Left lobe of liver (tissue), 1 donor: Measurements from ENCODE around the genes GPR63, PNISR and ASCC3.

GRCh38 chr6:96536109-96536551 is 14.5 kb downstream of the UFL1 start:
- PRO-cap = no peak

GRCh38 chr6:96836835-96837930 is at the start of gene GPR63:
GPR63 (minus strand) TSS chr6:96837477.
- PRO-cap = unidirectional peak, minus-strand start at chr6:96837477

GRCh38 chr6:96898574-96899044 is 918 bp upstream of the NDUFAF4 start:
- PRO-cap = no peak

- PRO-cap = no peak
Measured at GRCh38 chr6:96926368-96926984, 1.9 kb downstream of the KLHL32 start.

DNA sequence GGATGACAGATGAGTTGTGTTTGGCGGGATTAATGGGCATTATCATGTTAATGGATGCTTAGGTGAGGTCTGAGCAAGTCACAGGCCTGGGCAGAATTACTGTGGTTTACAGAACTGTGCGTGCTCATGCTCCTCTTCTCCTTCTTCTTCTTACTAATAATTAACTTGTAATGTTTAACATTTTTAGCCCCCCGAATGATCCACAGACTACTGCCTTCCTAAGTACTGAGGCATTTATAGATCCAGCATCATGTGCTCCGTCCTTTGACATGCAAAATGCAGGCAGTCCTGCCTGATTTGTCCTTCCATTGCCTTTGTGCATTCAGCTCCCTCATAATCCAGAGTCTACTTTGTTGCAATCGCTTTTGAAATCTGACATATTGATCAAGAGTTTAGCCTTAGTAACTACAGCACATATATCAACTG is 753.5 kb upstream of the MMS22L start:
- PRO-cap = no peak

- PRO-cap = no peak
Measured at GRCh38 chr6:98836888-98837436, 2.6 kb downstream of the POU3F2 start.

DNA sequence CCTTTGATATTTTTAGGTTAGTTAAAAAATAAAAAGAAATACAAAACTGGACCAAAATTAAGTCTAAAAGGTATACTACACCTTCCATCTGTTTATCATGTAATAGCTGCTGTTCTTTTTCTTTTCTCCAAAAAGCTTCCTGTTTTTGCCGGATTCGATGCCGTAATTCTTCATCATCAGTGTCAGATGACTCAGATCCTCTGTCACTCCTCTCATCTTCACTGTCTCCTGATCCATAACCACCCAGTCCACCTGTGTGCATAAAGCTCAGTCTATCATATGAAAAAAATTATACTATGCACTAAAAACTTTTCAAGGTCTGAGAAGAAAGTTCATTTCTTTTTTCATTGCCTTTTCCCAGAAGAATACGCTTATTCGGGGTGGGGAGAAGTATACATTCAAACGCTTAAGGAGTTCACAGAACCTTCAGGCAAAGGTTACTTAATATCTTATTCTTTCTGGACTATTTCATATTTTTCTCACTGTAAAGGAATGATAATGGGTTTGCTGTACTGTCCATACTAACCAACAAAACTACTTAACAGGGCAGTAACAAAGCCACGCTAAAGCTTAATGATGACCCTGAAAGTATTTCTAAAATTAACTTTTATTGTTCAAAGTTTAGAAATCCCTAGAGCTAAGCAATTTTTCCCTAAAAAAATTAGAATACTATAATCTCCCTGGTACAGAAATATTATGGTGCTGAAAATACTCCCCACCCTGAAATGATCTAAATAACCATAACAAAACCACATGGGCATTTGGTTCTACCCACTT is 8.7 kb upstream of the COQ3 start:
- PRO-cap = no peak

- PRO-cap = no peak
Measured at GRCh38 chr6:99404349-99405009, 10.5 kb upstream of the COQ3 start.

DNA sequence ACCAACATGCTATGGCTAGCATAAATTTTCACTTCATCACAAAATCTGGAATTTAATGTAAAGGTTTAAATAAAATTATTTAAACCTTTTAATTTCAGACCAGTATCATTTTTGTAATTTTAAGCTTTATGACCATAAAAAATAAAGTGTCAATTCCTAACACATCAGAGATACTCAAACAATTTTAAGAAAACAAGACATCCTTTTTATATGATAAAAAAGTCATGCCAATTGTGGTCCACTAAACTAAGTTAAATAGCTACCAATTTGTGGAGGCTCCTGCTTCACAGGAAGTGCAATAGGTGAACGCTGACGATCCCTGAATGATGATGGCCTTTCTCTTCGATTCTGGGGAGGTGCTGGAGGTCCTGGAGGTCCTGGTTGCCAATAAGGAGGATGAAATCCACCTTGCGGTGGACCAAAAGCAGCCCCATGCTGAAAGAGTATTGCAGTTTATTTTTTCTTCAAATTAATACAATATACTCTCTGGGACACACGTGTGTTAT is 15.0 kb upstream of the COQ3 start:
- PRO-cap = no peak

DNA sequence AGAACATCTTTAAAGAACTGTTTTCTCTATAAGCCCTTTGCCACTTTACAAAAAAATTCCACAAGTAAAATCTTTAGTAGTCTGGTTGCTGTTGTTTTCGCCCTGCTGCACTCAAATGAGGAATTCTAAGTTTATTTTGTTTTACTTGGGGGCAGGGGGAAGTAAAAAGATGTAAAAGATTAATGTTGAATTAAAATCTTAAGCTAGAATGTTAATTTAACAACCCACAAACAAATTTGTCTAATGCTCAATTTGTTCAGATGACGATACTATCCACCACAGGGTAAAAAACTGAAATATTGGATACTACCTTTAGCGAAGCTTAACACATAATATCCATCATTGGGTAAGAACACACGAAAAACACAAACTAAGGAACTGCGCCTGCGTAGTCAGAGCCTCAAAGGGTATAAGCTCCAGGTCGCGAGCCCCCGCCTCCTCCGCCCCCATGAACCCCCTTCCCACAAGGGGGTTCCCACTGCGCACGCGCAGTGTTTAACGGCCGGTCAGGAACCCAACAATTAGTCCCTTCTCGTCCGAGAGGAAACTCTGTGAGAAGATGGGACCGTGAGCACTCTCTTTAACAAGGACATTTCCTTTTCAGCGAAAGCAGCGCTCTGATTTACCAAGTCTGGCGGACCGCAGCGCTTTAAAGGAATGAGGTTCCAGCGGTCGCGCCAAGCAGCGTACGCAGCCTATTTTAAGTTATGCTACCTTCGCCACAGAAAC is 515 bp downstream of the PNISR start:
- PRO-cap = unidirectional peak, plus-strand start at position 491 of the sequence

DNA sequence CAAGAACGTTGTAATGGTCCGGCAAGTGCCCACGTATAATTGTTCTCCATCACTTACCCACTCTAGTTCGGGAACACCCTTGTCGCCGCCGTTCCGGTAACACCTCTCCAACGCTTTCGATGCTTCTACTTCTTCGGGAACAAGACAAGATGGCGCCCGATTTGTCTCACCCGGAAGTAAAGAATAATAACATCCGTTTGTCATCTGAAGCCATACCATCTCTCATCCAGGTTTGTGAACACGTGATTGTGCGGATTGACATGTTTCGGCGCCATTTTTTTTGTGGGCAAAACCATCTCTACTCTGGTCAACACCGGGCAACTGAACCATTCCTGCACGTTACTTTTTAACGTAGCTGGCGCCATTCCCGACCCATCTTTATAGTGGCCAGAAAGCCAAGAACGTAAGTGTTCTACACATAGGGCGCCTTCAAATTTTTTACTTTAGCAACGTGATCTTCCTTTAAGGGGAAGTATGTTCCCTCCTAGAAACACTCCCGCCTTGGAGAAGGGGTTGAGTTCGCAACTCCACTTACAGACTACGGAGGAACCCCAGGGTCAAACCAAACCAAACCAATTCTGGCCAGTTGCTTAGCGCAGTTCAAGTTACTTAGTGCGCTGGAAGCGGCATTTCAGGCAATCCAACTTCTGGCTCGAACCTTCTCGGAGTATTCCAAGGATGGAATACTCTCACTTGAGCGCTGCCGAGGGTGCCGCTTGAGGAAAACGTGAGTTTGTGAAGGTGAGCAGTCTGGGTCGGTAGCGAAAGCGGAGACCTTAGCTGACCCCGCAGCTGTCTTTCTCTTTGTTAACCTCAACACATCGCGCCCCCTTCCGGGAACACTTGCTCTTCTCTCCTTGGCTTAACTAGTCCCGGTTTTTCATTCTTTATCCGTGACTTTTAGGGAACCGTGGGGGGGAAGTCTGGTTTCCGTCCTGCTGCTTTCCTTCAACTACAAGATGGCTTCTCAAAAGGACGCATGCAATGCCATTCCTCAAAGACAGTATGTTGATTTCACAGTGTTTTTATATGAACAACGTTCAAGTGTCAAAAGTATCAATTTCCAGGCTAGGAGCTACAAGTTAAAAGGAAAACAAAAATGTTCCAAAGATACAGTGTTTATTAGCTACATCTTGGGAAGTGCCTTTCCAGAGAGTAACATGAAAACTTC is at the start of gene PNISR:
Gene PNISR (minus strand): TSS at position 151 of the 1,171 bp plus-strand sequence.
- PRO-cap = bidirectional peak, plus-strand start at position 381 of the sequence, minus-strand start at position 121 of the sequence

- PRO-cap = no peak
Measured at GRCh38 chr6:99602365-99602607, 4.3 kb upstream of the PRDM13 start.

DNA sequence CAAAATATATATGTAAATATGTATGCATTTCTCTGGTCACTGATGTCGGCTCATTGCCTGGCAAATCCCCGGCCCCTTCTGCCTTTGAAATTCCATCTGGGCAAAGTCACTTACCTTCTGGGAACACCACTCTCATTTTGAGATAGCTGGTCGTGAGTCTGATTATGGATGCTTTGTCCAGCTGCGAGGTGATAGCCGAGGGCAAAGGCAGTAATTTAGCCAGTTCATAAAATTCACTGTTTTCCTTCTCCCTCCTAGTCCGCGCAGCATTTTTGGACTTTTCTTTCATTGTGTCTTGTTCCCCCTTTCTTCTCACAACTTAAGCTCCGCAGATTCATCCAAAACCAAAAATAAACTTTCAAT is 1.6 kb downstream of the SIM1 start:
- PRO-cap = no peak

DNA sequence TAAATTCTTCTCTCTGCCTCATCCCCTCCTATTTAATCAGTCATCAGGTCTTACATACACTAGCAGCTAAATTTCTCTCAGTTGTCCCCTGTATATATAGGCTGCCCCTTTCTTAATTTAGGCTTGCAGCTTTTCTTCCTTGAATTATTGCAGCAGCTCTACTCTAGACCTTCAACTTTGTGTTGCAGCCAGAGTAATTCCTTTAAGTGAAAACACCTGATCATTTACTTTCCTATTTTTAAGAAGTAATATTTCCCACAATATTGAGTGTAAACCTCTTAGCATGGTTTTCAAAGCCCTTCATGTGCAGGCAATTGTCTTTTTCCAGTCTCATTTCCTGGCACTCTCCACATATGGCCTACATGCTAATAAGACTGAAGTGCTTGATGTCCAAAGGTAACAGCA is 87.2 kb downstream of the ASCC3 start:
- PRO-cap = no peak

DNA sequence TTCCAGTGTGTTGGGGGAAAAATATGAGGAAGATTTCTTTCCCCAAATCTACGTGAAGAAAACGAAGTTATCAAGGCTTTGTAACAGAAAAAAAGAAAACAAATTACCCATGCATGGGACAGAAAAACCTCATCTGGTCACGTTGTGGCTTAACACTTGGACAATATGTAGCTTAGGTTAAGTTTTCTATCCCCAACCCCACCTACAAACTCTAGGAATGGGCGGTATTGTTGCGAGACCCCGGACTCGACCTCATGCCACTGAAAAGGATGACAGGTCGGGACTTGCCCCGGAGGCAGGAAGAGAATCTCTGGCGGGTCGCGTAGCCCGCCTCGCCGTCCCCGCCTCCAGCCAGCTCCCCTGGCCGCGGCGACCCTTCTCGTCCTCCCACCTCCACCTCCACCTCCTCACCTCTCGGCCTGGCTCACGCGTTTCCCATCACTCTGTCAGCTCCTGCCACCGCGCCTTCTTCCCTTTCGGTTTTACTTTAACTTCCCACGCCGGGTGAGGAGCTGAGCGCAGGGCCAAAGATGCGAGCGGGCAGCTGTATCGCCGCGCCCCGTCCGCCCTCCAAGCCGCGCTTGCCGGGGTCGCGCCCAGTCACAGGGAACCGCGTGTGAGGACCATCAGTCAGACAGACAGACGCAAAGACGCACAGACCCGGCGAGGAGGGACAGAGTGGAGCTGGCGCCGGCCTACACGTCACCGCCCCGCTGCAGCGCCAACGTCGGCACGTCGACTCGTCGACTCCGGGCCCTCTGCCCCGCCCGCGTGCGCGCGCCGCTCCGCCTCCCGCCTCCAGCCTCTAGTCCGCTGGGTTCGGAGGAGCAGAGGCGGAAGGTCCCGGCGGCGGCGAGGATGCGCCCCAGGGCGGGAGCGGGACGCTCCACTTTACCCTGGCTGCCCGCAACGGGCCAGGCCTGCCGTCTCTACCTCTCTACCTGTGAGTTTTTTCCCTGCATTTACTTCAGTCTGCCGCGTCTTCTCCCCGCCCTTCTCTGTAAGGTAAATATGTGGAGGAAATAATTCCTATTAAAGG is at the start of gene ASCC3:
Gene ASCC3 (minus strand): TSS at position 680 of the 1,039 bp plus-strand sequence.
- PRO-cap = unidirectional peak, plus-strand start at position 301 of the sequence; bidirectional peak, plus-strand start at position 836 of the sequence, minus-strand start at position 675 of the sequence

DNA sequence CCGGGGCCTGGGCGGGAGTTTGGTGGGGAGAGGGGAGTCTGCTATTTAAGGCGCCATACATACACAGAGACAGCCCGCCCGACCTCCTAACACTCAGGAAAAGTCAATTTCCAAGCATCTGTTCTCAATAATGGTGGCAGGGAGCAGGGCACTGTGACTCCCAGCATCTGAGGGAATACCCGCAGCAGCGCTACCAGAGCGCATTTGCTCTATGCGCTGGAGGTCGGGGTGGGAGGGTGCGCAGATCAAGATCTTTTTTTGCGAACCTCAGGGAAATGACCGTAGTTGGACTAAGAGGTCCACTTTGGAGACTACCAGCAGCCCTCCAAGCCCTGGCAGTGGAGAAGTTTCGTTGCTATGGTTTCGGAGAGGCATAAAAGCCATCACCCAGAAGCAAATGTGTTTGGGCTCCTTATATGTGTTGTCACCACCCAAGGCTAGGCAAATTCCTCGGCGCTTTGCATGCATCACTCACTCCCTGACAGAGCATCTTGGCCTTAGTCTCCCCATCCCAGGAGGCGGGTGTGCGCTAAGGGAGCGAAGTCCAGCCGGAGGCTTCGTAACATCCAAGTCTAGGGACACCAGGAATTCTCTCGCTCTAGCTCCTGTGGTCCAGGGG is 481 bp upstream of the GRIK2 start:
- PRO-cap = no peak

DNA sequence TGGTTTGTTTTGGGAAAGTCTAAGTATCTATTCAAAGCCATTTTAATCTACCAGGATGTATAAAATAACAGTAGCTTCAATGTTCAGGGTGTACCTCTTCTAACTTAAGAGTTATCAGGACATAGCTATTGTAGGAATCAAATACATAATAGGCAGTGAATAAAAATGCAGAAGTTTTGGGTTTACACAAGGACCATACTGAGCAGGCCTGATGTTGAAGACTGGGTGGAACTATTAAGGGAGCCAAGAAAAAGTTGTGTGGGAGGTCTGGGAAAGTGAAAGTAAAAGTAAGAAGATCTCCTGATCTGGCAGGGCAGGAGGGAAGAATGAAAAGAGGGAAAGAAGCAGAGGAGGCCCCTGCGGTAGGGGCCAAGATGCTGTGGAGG is 1184.0 kb downstream of the HACE1 start:
- PRO-cap = no peak

DNA sequence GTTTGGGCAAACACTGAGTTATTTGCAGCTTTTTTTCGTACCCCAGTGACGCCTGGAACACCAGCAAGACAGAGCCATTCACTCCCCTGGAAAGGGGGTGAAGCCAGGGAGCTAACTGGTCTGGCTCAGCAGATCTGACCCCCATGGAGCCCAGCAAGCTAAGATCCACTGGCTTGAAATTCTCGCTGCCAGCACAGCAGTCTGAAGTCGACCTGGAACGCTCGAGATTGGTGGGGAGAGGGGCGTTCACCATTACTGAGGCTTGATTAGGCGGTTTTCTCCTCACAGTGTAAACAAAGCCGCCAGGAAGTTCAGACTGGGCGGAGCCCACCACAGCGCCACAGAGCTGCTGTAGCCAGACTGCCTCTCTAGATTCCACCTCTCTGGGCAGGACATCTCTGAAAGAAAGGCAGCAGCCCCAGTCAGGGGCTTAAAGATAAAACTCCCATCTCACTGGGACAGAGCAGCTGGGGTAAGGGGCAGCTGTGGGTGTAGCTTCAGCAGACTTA is 188.5 kb downstream of the HACE1 start:
- PRO-cap = no peak

- PRO-cap = no peak
Measured at GRCh38 chr6:105137423-105137928, 519 bp upstream of the BVES start.

DNA sequence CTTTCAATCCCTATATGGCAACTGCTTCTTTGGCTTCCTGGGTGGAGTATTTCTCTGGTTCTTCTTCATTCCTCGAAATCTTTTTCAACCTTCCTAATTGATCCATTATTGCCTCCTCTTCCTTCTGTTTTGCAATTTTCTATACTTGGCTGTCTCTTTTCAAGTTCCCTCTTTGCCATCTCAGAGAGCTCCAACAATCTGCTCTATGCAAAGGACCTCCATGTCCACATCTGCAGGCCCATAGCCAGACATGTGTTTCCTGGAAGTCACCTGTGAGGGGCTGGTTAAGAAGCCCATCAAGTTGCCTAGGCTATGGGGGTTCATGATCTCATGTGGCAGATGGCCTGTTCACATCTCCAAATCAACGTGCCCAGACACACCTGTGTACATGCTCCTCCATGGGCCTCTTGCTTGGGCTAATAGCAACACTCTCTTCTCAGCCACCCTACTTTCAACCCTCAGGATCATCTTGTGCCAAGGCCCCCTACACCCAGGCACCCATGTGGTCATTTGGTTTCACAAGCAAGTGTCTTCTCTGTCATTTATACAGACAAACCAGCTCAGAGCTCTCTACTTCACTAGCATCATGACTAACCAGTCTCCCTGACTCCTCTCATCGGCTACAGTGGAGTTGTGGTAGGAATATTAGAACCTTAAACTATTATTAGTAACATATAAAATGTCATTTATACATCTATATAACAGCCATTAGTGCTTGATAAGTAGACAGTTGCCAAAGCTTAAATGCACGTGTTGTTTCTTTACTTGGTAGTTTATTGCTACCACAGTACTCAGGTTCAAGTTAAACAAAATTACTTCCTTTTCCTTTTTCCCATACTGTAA is 106.0 kb downstream of the PREP start:
- PRO-cap = no peak